ENCODE data around the genes CKM, KLC3 and ERCC1.

DNA sequence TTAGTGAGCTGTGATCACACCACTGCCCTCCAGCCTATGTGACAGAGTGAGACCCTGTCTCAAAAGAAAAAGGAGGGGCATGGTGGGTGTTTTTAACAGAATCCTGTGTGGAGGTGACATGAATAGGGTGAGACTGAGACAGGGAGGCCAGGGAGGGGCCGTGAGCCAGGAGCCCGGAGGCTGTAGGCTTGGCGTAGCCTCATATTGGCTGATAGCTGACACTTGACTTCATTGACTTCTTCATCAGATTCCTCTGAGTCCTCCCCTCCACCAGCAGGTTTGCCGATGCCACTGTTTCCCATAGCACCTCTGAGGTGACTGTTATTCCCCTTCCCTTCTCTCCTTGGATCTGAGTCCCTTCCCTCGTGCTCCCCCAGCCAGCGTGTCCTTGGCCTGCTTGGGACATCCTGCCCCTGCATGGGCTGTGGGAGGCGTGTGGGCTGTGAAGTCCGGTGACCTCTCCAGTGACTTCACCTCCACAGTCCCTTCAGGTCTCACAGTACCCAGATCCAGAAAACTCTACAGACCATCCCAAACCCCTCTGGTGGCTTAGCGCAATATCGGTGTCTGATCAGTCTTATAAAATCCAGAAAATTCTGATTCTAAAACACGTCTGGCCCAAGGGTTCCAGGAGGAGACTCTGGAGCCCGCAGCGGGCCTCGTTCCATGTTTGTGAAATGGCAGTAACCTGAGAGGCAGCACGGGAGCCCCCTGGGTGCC, 8.8 kb downstream of the PPP1R37 start:
- RRBS, result no CpG with 5 or more reads among the region's 15 CpGs

- RRBS, result 4% methylated on average over 14 of the region's 22 CpGs
These were observed 3.9 kb upstream of the NKPD1 start for GRCh38 chr19:45164550-45165143.

GRCh38 chr19:45211973-45212607, 33.1 kb downstream of the EXOC3L2 start:
- RRBS, result 2% methylated on average over 2 of the region's 16 CpGs

DNA sequence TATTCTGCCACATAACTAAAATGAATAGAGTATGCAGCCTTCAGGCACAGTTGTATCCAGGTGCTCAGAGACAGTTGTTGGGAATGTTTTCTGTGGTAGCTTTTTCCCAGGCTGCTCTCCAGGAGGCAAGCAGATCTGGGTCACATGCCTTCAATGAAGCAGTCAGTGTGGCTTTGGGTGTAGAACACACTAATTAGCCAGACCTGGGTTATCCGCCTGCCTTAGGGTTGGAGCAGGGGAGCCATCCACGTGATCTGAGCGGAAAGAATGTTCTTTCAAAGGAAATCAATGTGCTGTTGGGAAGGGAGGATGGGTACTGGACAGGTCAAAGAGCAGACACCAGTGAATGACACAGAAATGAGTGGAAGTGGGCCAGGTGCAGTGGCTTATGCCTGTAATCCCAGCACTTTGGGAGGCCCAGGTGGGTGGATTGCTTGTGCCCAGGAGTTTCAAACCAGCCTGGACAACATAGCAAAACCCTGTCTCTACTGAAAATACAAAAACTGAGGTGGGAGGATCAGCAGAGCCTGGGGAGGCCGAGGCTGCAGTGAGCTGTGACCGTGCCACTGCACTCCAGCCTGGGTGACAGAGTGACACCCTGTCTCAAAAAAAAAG, 28.7 kb downstream of the MARK4 start:
- RRBS, result no CpG with 5 or more reads among the region's 5 CpGs

GRCh38 chr19:45300342-45301171, 22.1 kb downstream of the CKM start:
- RRBS, result 76% methylated on average over 4 of the region's 12 CpGs

DNA sequence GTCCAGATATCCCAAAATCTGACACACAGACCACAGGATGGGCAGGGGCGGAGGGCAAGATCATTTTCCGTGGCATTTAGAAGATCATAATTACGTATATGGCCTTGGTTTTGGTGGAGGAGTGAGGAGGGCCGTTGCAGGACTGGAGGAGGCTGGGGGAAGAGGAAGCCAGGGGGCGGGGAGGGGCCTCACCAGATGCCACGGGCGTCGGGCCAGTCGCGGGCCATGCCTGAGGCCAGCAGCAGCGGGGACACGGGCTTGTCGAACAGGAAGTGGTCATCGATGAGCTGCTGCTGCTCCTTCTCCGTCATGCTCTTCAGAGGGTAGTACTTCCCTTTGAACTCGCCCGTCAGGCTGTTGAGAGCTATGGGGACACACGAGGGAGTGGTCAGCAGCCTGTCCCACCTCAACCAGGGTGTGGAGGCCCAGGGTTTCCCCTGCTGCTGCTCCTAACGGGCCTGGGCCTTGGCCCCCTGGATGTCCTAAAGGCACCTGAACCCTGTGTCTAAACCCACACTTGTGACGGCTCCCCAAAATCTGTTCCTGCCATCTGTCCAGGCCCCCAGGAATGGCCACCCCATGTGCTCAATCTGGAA, 11.0 kb downstream of the CKM start:
- RRBS, result no CpG with 5 or more reads among the region's 20 CpGs

DNA sequence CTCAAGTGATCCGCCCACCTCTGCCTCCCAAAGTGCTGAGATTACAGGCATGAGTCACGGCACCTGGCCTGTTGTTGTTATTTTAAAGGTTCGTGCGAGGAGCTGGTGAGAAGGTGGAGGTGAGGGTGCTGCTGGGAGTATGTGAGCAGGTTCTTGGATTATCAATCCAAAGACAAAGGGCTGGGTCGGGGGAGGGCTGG, 1.6 kb downstream of the CKM start:
- RRBS, result no CpG with 5 or more reads among the region's 5 CpGs

DNA sequence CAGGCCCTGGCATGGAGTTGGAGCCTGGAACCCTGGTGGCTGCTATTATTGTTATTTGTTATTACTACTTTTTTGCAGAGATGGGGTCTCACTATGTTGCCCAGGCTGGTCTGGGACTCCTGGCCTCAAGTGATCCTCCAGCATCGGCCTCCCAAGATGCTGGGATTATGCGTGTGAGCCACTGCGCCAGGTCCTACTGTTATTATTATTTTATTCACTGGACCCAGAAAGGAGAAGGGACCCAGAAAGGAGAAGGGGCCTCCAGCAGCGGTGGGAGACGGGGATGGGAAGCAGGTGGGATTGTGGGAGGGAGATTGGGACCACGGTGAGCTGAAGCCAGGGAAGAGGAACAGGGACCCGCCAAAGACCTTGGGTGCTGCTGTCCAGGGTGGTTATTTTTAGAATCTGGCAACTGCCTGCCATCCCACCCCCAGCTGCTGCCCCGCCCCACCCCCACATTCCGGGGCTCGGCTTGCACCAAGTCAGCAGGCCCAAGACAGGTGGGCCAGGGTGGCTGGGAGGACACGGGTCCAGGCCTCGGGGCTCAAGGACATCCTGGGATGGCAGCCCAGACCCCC, 1.0 kb downstream of the CKM start:
- RRBS, result no CpG with 5 or more reads among the region's 12 CpGs

GRCh38 chr19:45322144-45323459, at the start of gene CKM:
Gene CKM (minus strand): TSS chr19:45322875.
- RRBS, result no CpG with 5 or more reads among the region's 34 CpGs

GRCh38 chr19:45340196-45340970, at the start of gene KLC3:
Gene KLC3 (plus strand): TSS chr19:45340750.
- RRBS, result 2% methylated on average over 27 of the region's 56 CpGs

- RRBS, result no CpG with 5 or more reads among the region's 17 CpGs
These were observed 245 bp downstream of the PPP1R13L start for GRCh38 chr19:45404673-45404975.

- RRBS, result 1% methylated on average over 31 of the region's 50 CpGs
These were observed at the start of gene ERCC1 for GRCh38 chr19:45423617-45424916. Gene ERCC1 (minus strand): TSS chr19:45423917.

DNA sequence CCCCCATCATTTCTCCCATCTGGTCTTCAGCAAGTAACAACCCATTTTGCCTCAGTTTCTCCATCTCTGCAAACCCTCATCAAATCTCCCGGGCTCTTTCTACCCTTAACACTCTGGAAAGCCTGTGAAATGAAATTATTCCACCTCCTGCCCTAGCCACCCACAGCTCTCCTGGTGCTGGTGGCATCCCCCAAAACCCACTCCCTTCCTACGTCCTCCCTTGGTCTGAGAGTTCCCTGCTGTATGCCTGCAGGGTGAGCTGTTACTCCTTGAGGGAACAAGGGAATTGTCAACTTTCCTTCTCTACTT, 3.7 kb downstream of the FOSB start:
- RRBS, result no CpG with 5 or more reads among the region's 2 CpGs

DNA sequence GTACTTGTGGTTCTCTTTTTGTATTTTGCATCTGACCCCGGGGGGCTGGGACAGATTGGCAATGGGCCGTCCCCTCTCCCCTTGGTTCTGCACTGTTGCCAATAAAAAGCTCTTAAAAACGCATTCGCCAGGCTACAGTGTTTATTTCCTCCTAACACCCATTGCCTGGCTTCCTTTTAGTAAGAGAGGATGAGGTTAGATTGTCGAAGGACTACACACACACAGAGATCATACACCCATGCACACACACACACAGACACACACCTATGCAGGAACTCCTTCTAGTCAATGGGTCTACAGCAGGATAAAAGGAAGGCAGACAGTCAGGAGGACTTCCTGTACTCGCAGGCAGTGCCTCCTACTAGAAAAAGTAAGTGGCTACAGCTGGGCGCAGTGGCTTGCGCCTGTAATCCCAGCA, 7.3 kb downstream of the FOSB start:
- RRBS, result no CpG with 5 or more reads among the region's 8 CpGs

- RRBS, result no CpG with 5 or more reads among the region's 13 CpGs
These were observed 2.7 kb downstream of the VASP start for GRCh38 chr19:45509937-45510516.

GRCh38 chr19:45514433-45514930, 7.2 kb downstream of the VASP start:
- RRBS, result 6% methylated on average over 3 of the region's 13 CpGs

DNA sequence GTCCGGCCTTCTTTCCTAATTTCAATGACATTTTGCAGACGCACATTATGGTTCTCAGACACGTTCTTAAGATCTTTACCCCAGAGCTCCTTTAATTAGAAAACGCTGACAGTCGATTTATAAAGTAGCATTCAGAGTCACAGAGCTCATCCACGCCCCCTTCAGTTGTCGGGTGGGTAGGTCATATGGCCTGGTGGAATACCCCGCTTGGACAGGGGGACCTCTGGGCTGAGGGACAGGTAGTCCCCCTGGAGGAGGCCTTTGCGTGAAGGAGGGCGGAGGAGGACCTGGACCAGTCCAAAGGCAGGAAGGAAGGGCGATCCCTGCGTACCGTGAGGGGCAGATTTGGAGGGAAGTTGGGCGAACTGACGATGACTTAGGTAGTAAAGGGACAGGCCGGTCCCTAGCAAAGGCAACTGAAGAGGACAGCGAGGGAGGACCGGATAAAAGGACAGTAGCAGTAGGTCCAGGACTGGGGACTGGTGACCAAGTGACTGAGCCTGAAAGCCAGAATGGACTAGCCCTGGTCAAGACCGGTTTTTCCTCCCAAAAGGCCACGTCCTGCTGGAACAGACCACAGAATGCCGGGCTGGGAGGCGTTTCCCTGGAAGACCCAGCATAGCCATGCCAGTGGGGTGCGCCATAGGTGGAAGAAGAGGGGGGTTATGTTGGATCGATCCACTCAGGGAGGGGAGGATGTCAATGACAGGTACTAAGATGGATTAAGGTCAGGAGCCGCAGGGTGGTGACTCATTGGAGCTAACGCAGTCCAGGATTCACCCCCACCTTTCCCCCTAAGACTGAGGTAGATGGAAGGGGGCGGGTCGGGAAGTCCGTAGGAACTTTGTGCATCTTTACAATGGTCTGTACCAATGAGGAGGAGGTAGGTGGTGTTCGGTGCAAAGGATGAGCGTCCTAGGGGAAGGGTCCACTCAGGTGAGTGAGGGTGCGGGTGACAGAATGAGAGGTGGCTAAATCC, 20.7 kb downstream of the VASP start:
- RRBS, result 12% methylated on average over 4 of the region's 32 CpGs

GRCh38 chr19:45563952-45564666, 20.5 kb downstream of the OPA3 start:
- RRBS, result no CpG with 5 or more reads among the region's 6 CpGs

GRCh38 chr19:45598174-45599107, 3.6 kb downstream of the GPR4 start:
- RRBS, result 8% methylated on average over 9 of the region's 27 CpGs

- RRBS, result no CpG with 5 or more reads among the region's 27 CpGs
These were observed 5.0 kb upstream of the GPR4 start for GRCh38 chr19:45606813-45607704.